Measurements from ENCODE around the gene PPARGC1A.

DNA sequence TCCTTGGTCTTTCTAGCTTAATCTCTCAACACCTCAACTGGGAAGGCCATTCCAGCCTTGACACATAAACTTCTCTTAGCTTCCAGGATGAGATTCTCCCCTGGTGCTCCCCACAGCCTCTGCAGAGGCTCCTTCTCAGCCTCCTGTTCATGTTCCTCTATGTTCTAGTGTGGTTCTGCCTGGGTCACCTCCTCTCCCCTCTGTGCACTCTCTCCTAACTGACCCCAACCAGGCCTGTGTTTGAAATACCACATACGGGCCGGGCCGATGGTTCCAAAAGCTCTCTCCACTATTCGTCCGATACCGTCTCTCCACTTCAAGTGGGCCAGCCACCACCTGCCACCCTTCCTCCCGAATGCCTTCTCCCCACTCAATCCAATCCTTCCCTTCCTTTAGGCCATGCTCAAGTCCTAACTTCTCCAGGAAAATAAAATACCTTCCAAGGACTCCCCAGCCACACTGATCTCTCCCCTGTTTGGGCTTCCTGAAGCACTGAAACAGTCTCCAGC, 5.5 kb downstream of the ADGRA3 start:
- PRO-cap, 2 experiments = no peak in any of the 2 experiments
- RAMPAGE, long total RNA, 4 experiments = no peak in any of the 4 experiments

DNA sequence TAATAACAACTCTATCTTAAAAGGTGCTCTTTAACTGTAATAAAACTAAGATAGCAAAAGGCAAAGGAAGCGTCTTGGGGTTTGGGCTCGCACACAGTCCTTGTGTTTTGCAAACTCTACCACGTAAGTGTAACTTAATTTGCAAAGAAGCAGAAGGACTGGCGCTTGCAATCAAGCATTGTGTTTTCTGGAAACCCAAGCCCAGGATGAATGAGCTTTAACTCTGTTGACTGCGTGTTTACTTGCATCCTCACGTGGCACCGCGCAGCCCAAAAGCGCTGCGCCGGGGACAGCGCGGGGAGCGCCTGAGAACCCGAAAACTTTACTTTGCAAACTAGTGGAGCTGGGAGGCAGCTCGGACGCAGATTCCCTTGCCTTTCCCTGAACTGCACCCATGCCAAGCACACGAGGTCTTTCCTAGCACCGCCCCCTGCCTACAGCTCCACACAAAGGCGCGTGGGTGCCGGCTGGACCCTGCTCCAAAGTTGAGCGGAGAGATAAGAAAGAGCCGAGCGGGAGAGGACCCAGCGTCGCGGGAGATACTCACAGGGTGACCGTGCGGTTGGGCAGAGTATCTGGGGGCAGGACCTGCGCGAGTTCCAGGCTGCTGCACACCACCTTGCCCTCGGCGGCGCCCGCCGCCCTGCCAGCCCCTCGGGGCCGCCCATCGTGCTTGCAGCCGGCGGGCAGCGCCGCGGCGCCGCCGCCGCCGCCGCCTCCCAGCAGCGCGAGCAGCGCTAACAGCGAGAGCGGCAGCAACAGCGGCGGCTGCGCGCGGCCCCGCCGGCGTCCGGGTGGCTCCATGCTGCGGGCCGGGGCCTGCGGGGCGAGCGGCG, 667 bp downstream of the ADGRA3 start:
- PRO-cap, 2 experiments = peak in 2 of 2 experiments; most common plus-strand start position 272 of the sequence (in 1); most common minus-strand start position 388 of the sequence (in 1)
- RAMPAGE, long total RNA, 4 experiments = no peak in any of the 4 experiments

- PRO-cap, 2 experiments = no peak in any of the 2 experiments
- RAMPAGE, long total RNA, 4 experiments = no peak in any of the 4 experiments
Observed at GRCh38 chr4:22599108-22600173, 83.6 kb upstream of the ADGRA3 start.

DNA sequence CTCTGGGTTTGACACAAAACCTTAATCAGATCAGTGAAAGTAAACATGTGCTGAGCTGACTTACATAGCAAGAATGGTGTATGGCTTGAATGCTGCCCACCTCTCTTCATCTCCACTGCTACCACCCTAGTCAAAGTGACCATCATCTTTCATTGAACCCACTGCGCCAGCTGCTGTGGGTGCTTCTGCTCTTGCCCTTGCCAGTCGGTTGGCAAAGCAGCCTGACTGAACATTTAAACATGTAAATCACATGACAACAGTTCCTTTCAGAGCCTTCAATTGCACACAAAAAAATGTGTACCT, 360.2 kb upstream of the ADGRA3 start:
- PRO-cap, 2 experiments = no peak in any of the 2 experiments
- RAMPAGE, long total RNA, 4 experiments = no peak in any of the 4 experiments

DNA sequence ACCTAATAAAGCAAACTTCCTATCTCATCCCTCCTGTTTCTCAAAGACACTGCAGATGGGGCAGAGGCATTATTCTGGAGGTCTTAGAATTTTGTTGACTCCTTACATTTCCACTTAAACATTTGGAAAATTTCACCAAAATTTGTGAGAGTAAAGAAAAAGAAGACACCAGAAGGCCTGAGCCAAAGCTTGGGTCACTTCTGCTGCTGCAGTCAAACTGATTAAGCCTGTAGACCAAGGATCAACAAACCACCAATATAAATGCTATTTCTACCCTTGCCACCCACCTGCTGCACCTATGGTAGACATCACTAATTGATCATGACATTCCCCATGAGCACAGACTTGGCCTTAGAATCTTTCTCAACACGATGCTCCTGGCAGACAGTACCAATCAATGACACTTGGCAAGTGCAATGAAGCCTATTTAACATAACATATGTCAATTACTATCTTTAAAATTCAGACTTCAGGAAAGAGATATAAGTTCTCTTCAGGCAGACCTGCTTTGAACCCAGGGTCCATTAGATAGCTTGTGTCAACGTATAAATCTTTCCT, 69.0 kb downstream of the PPARGC1A start:
- PRO-cap, 2 experiments = no peak in any of the 2 experiments
- RAMPAGE, long total RNA, 4 experiments = no peak in any of the 4 experiments

GRCh38 chr4:23887646-23888352, 2.0 kb downstream of the PPARGC1A start:
- PRO-cap, 2 experiments = no peak in any of the 2 experiments
- RAMPAGE, long total RNA, 4 experiments = no peak in any of the 4 experiments

- PRO-cap, 2 experiments = peak in 2 of 2 experiments; most common plus-strand start chr4:23890044 (in 1); most common minus-strand start chr4:23889912 (in 1)
- RAMPAGE, long total RNA, 4 experiments = start-site peak on the minus strand in 3 of 4 experiments, at chr4:23889965-23890061 at its widest, 11 to 44 reads per replicate
Observed at GRCh38 chr4:23889512-23890359, at the start of gene PPARGC1A. Gene PPARGC1A, minus strand, starts transcription at chr4:23890047.

DNA sequence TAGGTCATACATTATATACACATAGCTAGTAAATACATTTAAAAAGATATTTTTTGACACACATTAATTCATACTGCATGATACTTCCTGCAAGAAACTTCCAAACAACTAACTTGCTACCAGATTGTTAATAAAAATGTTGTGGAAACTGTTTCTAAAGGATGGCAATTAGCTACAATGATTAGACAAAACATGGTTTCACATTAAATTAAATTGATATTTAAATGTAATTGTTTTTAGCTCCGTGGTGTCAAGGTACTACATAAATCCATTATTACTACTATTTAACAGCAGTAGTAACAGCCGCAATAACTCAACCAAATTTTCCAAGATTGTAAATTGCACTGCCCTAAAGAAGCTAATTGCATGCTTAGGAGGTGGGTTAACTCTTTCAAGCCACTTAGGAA, 221.5 kb upstream of the PPARGC1A start:
- PRO-cap, 2 experiments = no peak in any of the 2 experiments
- RAMPAGE, long total RNA, 4 experiments = no peak in any of the 4 experiments

- PRO-cap, 2 experiments = no peak in any of the 2 experiments
- RAMPAGE, long total RNA, 4 experiments = no peak in any of the 4 experiments
Observed at GRCh38 chr4:24138200-24138976, 248.5 kb upstream of the PPARGC1A start.

GRCh38 chr4:24470932-24471955, 113.1 kb downstream of the DHX15 start:
- PRO-cap, 2 experiments = no peak in any of the 2 experiments
- RAMPAGE, long total RNA, 4 experiments = no peak in any of the 4 experiments

DNA sequence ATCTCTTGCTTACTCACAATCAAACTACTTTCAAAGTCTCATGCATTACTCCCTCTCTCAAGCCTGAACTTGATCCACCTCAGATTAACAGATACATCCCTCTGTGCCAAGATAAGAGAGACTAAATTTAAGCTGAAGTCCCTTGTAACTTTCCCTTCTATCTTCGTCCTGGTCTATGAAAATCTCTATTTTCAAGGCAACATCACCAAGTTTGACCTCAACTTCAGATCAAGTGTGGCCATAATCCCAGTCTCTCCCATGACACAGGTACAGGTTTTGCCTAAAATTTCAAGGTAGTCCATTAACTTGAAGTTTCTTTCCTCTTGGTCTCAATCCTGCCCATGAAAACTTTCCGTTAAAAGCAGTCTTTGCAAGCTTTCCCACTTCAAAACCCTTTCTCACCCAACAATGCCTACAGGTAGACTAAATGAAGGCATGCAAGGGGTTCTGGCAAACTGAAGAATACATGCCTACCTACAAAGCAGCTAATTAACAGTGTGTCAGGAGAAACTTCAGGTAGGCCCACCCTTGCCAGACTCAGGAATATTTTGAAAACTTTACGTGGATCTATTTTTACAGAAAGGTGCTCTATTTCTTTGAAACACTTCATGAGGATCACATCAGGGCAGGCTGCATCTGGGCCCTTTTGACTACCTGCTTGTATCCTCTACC, 62.5 kb downstream of the DHX15 start:
- PRO-cap, 2 experiments = no peak in any of the 2 experiments
- RAMPAGE, long total RNA, 4 experiments = start-site peak on the minus strand in 2 of 4 experiments, centred at positions 254 to 434 of the sequence, 8 to 13 reads per replicate

DNA sequence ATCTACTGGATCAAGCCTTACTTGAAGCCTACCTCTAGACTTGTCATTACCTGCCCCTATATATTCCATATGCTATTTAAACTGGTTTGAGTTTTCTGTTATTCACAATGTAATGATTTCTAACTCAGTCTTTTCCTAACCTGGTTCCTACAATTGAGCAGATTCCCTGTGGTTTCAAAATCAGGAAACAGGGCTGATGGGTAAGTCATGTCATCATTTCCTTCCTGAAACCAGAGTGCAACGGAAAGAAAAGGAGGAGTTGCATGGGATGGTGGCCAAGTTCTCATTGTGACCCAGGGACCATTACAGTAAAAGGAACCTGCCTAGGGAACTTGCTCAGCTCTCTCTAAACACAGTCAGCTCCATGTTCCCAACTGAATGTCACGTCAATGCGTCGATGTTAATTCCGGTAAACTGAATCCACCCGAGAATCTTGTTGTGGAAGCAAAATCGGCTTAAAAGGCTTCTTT, 51.2 kb downstream of the LGI2 start:
- PRO-cap, 2 experiments = peak in 2 of 2 experiments; most common plus-strand start position 353 of the sequence (in 1); most common minus-strand start position 151 of the sequence (in 1)
- RAMPAGE, long total RNA, 4 experiments = no peak in any of the 4 experiments

DNA sequence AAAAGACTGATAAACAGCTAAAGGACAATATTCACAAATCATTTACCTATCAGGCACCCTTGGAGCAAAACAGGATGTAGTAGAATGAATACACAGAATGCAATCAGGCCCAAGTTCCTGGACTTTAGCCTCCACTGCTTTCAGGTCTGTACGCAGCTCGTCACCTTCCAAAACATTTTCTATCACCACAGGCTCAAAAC, 5.4 kb downstream of the SEPSECS start:
- PRO-cap, 2 experiments = no peak in any of the 2 experiments
- RAMPAGE, long total RNA, 4 experiments = no peak in any of the 4 experiments

DNA sequence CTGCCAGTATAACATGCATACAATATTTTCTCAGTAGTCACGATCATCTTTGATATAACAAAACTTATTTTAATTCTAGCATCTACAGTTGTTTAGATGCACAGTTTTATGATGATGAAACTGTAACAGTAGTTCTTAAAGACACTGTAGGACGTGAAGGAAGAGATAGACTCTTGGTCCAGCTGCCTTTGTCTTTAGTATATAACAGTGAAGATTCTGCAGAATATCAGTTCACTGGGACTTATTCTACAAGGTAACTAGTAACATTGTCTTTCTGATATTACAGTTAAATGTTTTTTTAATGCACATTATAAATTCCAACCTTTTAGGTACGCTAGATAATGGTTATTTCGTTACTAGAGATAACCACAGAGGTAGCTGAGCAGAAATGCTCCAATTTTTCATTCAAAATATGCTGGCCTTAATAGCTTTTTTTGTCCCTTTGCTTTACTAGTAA, 39.3 kb downstream of the ANAPC4 start:
- PRO-cap, 2 experiments = no peak in any of the 2 experiments
- RAMPAGE, long total RNA, 4 experiments = no peak in any of the 4 experiments

DNA sequence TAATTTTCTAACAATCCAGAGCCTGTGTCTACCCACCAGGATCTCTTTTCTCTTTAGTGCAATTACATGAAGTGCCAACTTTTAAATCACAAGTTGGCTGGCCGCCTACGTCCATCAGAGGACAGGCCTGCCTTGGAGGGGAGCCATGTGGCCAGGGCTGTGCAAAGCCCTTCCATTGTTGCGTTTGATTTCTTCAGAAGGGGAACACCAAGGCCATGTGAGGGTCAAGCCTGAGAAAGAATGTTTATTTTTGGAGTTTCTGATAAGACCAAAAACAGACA, 63.3 kb downstream of the ANAPC4 start:
- PRO-cap, 2 experiments = no peak in any of the 2 experiments
- RAMPAGE, long total RNA, 4 experiments = no peak in any of the 4 experiments

DNA sequence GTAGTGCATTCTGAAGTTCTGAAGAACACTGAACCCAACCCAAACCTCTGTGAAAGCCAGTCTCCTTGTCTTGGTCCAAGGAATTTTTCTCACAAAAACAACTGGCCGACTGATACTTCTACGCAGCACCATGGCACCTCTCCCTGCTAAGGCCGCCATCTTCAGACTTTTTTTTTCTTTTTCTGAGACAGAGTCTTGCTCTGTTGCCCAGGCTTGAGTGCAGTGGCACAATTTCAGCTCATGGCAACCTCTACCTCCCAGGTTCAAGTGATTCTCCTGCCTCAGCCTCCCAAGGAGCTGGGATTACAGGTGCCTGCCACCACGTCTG, 30.6 kb downstream of the SLC34A2 start:
- PRO-cap, 2 experiments = no peak in any of the 2 experiments
- RAMPAGE, long total RNA, 4 experiments = no peak in any of the 4 experiments

DNA sequence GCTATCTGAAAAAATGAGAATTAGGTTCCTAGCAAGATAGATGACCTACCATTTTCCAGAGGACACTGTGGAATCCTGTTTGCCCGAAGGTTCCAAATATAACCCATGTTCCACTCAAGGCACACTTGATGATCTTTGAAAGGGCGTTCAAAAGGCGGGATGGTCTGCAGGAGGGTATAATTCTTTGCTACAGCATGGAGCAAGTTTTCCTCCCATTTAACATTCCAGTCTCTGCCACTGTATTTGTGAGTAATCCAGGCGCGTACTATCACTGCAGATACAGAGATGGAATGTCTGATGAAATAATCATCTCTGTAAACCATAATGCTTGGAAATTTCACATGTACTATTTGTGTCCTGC, 15.6 kb downstream of the SEL1L3 start:
- PRO-cap, 2 experiments = no peak in any of the 2 experiments
- RAMPAGE, long total RNA, 4 experiments = start-site peak on the minus strand in 1 of 4 experiments, centred at position 193 of the sequence, 31 reads per replicate

DNA sequence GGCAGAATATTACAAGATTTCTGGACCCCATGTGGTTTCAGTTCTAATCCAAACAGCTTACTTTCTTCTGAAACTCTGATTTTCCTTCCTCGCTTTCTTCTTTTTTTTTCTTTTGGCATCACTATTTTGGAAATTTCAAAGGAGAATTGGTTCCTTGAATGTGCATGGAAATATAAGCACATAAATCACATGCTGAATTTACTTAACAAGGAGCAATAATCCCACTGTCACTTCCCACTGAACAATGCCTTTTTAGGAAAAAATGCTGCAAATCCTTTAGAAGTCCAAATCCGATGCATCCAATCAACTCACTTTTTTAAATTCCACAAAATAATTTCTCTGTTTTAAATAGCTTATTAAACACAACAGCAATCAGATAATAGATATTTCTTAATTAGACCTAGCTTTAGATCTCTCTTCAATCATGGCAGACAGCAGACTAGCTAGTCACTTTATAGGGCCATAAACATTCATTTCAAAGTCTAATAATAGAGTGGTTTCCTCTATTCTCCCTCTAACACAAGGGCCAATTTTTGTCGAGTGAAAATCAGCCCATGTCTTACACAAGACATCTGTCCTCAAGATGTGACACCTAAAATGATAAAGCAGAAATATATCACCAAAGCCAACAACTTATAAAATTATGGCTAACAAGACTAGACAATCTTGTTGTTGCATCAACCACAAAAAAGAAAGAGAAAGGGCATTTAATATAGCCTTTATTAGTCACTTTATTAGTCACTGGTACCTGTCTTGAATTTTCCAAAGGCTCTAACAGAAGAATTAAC, 161.3 kb downstream of the SMIM20 start:
- PRO-cap, 2 experiments = no peak in any of the 2 experiments
- RAMPAGE, long total RNA, 4 experiments = no peak in any of the 4 experiments

- PRO-cap, 2 experiments = no peak in any of the 2 experiments
- RAMPAGE, long total RNA, 4 experiments = no peak in any of the 4 experiments
Observed at GRCh38 chr4:26172011-26172461, 148.8 kb upstream of the RBPJ start.

DNA sequence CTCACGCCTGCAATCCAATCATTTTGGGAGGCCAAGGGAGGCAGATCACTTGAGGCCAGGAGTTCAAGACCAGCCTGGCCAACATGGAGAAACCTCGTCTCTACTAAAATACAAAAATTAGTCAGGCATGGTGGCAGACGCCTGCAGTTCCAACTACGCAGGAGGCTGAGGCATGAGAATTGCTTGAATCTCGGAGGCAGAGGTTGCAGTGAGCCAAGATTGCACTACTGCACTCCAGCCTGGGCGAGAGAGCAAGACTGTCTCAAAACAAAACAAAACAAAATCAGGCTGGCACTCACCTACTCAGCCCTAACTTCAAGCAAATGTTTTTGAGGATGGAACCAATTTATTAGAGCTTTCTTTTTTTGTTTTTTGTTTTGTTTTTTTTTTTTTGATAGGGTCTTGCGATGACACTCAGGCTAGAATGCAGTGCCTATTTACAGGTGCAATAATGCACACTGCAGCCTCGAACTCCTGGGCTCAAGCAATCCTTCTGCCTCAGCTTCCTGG, 33.2 kb upstream of the STIM2 start:
- PRO-cap, 2 experiments = no peak in any of the 2 experiments
- RAMPAGE, long total RNA, 4 experiments = no peak in any of the 4 experiments